Tibial nerve (tissue), 3 donors: Measurements from ENCODE around the gene TMEM236.

GRCh38 chr10:16520349-16520659, 1.4 kb downstream of the C1QL3 start:
- PRO-cap: no peak
- RAMPAGE, long total RNA, 3 experiments: no peak in any of the 3 experiments

GRCh38 chr10:16635917-16636943, 114.6 kb upstream of the C1QL3 start:
- PRO-cap: no peak
- RAMPAGE, long total RNA, 3 experiments: start-site peak on the minus strand in 1 of 3 experiments, at chr10:16636477-16636791 at its widest, 11 reads per replicate

DNA sequence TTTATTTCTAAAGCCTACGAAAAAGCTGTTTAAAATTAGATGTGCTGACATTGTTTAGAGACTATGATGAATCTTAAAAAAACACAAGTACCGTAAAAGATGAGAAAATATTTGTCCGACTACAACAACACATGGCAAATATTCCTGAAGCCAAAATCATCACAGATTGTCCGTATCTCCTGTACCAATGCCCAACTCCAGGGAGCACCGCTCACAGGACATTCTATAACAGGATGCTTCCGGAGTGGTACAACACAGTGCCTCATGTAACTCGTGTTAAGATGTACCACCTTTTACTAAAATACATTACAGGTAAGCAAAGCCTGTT, 136.9 kb downstream of the CUBN start:
- PRO-cap: no peak
- RAMPAGE, long total RNA, 3 experiments: no peak in any of the 3 experiments

DNA sequence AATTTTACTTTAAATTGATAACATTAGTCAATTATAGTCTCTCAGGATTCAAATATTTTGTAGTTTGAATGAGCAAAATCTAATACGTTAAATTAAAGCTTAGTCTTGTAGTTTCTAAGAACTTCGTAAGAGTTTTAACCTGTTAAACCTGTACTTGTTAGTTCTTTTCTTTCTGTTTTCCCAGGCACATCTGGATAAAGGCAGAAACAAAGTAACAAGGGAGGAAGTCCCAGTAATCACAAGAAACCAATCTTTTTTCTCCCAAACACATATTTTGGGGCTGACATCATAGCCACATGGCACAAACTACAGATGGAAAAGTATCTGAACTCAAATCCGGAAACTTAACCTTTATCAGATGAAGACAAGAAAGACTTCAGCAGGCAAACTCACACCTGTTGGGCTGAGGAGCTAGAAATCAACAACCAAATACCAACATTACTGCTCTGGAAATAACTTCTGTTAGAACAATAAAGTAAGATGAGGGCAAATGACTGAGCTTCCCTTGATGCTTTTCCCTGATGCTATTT, 67.2 kb downstream of the CUBN start:
- PRO-cap: no peak
- RAMPAGE, long total RNA, 3 experiments: no peak in any of the 3 experiments

- PRO-cap: bidirectional peak, plus-strand start at chr10:17063334, minus-strand start at chr10:17063248
- RAMPAGE, long total RNA, 3 experiments: no peak in any of the 3 experiments
These were observed 66.6 kb downstream of the CUBN start for GRCh38 chr10:17062925-17063498.

DNA sequence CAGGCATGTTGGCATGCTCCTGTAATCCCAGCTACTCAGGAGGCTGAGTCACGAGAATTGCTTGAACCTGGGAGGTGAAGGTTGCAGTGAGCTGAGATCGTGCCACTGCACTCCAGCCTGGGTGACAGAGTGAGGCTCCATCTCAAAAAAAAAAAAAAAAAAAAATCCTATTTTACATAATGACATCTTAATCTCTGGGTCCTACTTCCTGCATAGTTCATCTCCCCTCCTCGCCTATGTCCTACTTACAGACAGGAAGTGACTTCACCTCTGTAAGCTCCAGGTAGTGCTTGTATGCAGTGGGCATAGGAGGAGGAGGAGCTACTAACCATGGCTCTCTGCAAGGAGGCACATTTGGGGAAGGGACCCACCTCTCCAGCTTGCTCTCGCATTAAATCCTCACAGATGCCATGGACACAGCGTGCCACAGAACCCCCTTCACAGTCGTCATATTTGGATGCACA, 14.5 kb downstream of the CUBN start:
- PRO-cap: no peak
- RAMPAGE, long total RNA, 3 experiments: no peak in any of the 3 experiments

GRCh38 chr10:17388141-17388779, 66.1 kb downstream of the ST8SIA6 start:
- PRO-cap: no peak
- RAMPAGE, long total RNA, 3 experiments: no peak in any of the 3 experiments

DNA sequence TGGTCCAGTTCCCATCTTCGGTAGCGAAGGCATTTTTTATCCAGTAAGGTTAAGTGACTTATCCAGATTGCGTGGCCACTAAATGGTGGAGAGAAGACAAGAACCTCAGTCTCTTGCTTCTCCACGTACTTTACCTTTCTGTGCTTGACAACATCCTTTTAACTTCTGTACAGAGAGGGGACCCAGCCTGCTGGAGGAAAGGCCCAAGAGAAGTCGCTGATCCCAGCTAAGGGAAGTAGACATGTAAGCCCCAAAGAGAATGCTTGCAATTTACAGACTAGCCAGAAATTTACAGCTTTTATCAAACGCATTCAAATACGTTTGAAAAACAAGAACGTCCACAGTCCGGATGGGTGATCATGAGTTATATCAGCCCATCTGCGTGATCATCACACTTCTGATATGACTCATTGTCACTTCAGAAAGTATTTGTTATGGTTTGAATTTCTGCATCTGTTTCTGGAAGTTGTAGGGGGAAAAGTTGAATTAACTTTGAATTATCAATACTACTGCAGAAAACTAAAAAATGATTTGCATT, 56.8 kb upstream of the ST8SIA6 start:
- PRO-cap: no peak
- RAMPAGE, long total RNA, 3 experiments: no peak in any of the 3 experiments

DNA sequence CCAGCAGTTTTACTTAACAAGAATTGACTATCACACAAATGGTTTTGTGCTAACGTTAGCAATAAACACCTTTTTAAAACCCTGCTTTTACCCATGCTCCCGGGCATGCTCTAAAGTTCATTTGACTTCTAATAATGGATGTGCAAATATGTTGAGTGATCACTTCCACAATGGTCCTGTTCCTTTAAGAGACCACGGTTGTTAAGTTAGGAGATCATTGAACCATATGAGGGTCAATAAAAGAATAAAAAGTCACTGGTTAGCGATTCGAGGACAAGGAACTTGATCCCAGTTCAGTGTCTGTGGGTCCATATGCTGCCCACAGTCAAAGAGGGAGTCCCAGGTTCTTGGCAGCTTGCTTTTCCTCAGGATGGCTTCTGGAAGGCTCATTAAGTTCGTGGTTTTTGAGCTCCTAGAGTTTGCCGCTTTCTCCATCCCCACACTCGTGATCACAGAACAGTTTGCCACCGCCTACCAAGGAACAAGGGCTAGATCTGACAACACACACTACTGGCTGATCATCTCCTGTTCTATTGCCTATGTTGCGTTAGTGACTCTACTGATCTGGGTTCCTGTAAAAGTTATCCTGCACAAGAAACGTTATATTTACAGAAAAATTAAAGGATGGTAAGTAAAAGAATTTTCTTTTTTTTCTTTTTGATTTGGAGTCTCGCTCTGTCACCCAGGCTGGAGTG, at the start of gene TMEM236:
TMEM236 (plus strand) TSS at position 276 of the 695 bp plus-strand sequence.
- PRO-cap: no peak
- RAMPAGE, long total RNA, 3 experiments: no peak in any of the 3 experiments

DNA sequence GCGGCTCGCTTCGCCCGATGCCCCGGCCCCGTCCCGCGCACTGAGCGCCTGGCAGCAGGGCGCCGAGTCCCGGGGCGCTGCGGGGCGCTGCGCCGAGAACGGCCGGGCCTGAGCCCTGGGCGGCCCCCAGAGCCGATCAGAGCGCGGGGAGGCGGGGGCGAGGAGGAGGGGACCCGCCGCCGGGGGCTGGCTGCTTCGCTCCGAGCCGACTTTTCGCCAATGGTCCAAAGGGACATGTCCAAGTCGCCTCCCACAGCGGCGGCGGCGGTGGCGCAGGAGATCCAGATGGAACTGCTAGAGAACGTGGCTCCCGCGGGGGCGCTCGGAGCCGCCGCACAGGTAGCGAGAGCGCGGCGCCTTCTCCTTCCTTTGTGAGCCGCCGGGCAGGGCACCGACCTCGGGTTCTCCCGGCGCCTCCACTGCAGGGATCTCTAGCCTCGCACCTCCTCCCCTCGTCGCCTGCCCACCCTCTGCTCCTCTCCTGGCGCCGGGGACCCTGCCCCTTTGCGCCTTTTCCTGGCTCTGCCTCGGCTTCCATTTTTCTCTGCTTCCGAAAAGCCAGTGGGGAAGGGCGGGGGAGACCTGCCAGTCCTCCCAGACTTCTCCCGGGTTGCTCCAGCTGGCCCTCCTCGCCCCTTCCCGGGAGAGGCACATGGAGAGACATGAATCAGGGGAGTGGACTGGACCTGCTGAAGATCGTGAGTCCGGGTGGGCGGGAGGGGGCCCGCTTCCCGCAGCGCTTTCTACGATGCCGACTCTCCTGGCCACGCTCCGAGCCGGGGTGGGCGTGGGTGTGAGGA, 494 bp downstream of the CACNB2 start:
- PRO-cap: no peak
- RAMPAGE, long total RNA, 3 experiments: start-site peak on the plus strand in 1 of 3 experiments, centred at position 206 of the sequence, 7 reads per replicate

GRCh38 chr10:18203548-18203932, 63.3 kb downstream of the CACNB2 start:
- PRO-cap: no peak
- RAMPAGE, long total RNA, 3 experiments: no peak in any of the 3 experiments

DNA sequence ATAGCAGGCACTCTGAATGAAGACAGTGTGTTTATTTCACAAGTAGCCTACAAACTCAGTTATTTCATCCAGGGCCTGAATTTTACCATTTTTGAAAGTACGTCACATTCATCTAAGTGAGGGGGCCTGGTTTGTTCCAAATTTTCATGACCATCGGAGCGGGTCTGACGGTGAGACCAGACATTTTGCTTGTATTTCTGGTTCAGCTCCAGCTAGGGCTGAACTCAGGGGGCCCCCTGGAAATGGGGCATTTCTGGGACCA, 74.9 kb downstream of the CACNB2 start:
- PRO-cap: no peak
- RAMPAGE, long total RNA, 3 experiments: no peak in any of the 3 experiments

GRCh38 chr10:18306247-18307002, 166.2 kb downstream of the CACNB2 start:
- PRO-cap: no peak
- RAMPAGE, long total RNA, 3 experiments: no peak in any of the 3 experiments

DNA sequence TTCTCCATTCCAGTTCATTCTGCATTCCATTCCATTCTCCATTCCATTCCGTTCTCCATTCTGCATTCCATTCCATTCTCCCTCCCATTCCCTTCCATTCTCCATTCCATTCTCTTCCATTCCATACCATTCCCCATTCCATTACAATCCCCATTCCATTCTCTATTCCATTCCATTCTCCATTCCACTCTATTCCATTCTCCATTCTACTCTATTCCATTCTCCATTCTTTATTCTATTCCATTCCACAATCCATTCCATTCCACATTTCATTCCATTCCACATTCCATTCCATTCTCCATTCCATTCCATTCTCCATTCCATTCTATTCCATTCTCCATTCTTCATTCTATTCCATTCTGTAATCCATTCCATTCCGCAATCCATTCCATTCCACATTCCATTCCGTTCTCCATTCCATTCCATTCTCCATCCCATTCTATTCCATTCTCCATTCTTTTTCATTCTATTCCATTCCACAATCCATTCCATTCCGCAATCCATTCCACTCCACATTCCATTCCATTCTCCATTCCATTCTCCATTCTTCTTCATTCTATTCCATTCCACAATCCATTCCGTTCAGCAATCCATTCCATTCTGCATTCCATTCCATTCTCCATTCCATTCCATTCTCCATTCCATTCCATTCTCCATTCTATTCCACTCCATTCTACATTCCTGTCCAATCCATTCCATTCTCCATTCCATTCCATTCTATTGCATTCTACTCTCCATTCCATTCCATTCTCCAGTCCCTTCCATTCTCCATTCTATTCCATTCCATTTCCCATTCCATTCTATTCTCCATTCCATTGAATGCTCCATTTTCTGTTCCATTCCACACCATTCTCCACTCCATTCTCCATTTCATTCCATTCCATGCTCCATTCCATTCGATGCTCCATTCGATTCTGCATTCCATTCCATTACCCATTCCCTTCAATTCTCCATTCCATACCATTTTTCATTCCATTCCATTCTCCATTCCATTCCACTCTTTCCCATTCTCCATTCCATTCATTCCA, 85.2 kb downstream of the NSUN6 start:
- PRO-cap: no peak
- RAMPAGE, long total RNA, 3 experiments: no peak in any of the 3 experiments

- PRO-cap: no peak
- RAMPAGE, long total RNA, 3 experiments: start-site peak on the minus strand in 1 of 3 experiments, at chr10:18571368-18571397 at its widest, 5 reads per replicate
These were observed 80.2 kb downstream of the NSUN6 start for GRCh38 chr10:18570940-18571893.

DNA sequence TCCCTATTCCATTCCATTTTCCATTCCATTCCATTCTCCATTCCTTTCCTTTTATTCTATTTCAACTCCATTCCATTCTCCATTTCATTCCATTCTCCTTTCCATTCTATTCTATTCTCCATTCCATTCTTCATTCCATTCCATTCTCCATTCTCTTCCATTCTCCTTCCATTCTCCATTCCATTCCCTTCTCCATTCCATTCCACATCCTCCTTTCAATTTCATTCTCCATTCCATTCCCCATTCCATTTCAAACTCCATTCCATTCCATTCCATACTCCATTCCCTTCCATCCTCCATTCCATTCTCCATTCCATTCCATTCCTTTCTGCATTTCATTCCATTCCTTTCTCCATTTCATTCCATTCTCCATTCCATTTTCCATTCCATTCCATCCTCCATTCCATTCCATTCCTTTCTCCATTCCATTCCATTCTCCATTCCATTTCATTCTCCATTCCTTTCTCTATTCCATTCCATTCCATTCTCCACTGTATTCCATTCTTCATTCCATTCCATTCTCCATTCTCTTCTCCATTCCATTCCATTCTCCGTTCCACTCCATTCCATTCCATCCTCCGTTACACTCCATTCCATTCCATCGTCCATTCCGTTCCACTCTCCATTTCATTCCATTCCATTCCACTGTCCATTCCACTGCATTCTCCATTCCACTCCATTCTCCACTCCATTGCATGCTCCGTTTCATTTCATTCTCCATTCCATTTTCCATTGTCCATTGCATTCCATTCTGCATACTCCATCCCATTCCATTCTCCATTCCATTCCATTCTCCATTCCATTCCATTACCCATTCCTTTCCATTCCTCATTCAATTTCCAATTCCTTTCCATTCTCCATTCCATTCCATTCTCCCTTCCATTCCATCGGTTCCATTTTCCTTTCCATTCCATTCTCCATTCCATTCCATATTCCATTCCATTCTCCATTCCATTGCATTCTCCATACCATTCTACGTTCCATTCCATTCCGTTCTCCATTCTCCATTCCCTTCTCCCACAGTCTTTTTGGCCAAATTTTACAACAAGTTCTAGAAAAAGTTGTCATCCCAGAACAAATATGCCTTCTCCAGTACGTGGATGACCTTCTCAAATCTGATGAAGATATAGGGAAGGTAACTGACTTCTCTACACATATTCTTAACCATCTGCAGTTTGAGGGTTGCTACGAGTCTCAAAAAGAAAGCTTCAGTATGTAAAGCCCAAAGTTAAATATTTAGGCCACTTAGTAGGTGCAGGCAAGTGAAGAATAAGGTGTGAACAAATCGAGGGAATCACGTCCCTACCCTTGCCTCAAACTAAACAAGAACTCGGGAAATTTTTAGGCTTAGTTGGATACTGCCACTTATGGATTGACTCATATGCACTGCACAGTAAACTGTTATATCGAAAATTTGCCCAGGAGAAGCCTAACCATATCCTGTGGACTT, 78.3 kb downstream of the NSUN6 start:
- PRO-cap: no peak
- RAMPAGE, long total RNA, 3 experiments: start-site peak on the minus strand in 1 of 3 experiments, centred at position 487 of the sequence, 8 reads per replicate

GRCh38 chr10:18586480-18586952, 64.9 kb downstream of the NSUN6 start:
- PRO-cap: no peak
- RAMPAGE, long total RNA, 3 experiments: no peak in any of the 3 experiments

DNA sequence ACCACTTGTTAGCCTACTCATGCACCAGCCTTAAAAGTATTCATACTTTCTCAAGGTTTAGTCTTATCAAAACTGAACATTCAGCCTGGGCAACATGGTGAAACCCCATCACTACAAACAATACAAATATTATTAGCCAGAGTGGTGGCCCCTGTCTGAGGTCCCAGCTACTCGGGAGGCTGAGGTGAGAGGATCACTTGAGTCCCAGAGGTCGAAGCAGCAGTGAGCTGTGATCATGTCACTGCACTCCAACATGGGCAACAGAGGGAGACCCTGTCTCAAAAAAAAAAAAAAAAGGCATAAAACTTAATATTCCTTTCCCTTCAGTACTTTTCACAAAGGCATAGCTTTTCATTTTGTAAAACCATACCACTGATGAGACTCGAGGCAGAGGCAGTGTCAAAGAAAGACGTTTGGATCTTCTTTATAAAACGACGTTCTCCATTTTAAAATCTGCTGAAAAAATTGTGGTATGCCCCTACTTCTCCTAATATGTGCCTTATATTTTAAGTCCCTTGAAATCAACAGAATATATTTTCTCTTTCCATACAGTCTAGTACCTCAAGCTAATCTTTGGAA, 1.9 kb downstream of the NSUN6 start:
- PRO-cap: no peak
- RAMPAGE, long total RNA, 3 experiments: no peak in any of the 3 experiments

- PRO-cap: no peak
- RAMPAGE, long total RNA, 3 experiments: start-site peak on the plus strand in 3 of 3 experiments, at chr10:19768111-19768277 at its widest, 24 to 69 reads per replicate
These were observed 48.1 kb upstream of the PLXDC2 start for GRCh38 chr10:19768124-19768562.

DNA sequence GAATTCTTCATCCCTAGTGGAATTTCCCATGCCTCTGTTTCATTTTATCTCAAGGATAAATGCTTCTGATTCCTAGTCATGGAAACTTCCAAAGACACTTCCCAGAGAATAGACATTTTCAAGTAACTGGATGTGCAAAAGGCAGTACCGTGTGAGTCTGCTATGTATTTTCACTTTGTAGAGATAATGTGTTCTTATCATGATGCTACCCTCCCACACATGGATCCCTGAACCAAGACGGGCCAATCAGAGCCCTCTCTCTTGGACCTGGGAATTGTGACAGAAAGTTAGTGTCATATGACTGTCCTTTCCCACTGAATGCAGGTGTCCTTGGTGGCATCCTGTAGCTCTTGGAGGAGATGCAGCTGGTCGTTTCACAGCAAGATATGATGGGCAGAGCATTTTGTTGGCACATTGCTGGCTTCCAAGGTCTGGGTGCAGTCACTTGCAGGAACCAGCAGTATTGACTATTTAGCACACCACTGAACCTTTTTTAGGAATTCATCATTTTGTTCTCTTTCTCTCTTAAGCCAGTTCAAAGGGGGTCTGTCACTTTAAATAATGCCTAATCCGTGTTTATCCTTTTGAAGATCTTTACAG, 124.9 kb downstream of the PLXDC2 start:
- PRO-cap: no peak
- RAMPAGE, long total RNA, 3 experiments: no peak in any of the 3 experiments